Smooth muscle cell (in vitro differentiated cells): ENCODE measurements around a stretch of chr16.

DNA sequence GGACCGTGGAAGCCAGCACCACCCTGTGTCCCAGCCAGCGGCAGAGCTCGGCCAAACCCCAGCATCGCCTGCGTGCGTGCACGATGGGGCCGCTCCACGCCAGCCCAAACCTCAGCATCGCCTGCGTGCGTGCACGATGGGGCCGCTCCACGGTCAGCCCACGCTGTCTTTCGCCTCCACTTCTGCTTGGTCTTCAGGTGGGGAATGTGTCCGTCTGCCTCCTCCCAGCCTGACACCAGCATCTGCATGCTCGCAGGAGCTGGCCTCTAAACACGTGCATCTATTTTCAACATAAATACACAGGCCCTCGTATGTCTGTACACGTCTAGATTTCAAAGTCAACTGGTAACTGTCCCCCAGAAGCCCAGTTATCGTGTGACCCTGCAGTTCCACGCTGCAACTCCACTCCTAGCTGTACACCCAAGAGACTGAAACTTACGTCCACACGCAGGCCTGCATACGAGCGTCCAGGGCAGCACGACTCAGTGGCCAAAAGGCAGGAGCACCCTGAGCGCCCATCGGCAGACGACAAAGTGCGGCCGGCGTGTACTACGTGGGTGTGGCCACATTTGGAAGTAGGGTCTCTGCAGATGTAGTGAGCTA, 13.7 kb downstream of the GALNS start:
- RAMPAGE, long total RNA, result no peak

DNA sequence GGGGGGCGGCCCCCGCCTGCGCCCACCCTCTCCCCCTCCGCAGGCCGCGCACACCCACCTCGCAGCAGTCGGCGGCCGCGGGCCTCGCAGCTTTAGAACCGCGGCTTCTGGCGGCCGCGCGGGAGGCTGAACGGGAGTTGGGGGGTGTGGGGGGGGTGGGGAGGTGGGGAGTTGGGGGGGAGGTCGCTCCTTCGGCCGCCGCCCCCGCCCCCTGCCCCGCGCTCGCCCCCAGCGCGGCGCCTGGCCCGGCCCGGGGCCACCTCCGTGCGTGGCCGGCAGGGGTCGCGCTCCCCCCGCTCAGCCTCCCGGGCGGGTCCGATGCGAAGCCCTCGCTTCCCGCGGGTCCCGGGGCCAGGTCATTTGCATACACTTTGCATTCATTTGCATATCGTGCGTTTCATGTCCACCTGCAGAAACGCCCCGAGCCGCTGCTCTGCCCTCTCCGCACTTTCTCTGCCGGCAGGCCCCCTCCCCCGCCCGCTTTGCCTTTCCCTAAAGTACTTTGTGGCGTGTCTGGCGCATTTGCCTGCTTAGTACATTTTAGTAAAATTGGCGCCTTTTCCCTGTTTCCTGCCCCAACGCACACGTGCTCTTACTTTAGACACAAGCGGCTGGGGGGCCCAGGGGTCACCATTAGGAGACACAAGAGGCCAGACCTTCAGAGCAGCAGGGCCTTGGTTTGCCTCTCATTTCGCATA, 35.1 kb downstream of the CBFA2T3 start:
- RAMPAGE, long total RNA, result no peak

GRCh38 chr16:88967692-88968984, 8.9 kb downstream of the CBFA2T3 start:
- RAMPAGE, long total RNA, result no peak

DNA sequence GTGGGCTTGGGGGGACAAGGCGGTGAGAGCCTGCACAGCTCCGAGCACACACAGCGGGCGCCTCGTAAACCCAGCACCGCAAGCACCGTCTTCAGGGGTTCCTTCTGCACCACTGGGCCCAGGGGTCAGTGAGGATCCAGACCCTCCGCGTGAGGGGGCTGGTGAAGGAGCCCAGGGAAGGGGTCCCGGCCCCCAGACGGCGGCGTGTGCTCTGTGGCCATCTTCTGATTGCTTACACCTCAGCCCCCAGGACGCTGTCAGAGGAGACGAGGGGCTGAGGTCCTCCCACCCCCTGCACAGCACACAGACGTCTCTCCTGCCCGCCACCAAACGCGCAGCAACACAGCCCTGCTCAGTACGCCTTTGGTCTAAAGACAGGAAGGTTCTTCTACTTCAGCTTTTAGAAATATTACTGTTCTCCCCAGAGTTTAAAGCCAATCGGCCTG, 2.8 kb downstream of the CBFA2T3 start:
- RAMPAGE, long total RNA, result no peak

- RAMPAGE, long total RNA, result no peak
These were observed 55.1 kb upstream of the CBFA2T3 start for GRCh38 chr16:89032039-89032647.

DNA sequence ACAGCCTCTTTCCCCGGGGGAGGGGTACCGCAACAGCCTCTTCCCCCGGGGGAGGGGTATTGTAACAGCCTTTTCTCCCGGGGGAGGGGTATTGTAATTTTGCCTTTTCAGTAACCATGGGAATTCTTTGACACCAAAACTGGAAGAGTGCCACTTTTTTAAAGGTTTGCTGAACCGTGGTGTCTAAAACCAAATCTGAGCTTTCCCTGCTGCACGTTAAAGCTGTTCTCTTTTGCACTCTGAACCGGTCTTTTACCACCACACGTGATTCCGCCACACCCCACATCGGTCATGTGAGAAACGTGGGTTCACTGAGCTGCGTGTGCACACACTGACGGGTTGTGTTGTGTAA, 9.3 kb upstream of the ACSF3 start:
- RAMPAGE, long total RNA, result no peak

GRCh38 chr16:89095248-89096030, 1.8 kb downstream of the ACSF3 start:
- RAMPAGE, long total RNA, result no peak

DNA sequence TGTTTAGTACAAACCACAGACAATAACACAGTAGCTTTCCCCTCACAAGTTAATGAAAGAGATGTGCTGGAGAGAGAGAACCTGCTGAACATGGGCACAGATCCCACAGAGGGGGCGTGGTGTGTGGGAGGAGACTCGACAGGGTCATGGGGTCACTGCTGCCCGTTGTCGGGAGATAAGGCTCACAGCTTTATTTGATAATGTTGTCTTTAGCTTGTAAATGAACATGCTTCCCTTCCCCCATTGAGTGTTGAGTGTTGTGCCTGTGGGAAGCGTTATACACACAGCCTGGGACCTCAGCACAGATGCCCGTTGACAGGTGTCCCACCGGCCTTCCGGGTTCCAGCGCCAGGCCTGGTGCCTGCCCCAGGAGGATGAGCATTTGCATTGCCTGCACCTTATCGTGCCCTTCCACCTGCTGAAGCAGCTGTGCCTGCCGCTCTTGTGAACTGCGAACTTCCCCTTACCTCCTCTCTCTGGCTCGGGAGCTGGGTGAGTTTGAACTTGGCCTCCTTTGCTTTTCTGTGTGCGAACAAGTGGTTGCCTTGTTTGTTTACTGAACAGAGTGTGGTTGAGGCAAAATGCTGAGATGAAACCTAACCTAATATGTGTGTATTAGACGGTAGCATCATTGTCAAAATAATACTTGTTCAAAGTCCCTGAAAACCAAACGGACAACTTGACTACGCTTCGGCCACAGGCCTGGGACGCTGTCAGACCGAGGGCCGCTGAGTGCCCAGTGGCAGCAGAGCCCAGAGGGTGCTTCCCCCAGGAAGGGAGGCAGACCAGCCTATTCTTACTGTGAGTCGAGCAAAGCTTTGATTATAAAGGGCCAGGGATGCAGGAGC, 4.8 kb downstream of the ACSF3 start:
- RAMPAGE, long total RNA, result no peak

- RAMPAGE, long total RNA, result no peak
These were observed 7.4 kb downstream of the ACSF3 start for GRCh38 chr16:89100867-89101559.

DNA sequence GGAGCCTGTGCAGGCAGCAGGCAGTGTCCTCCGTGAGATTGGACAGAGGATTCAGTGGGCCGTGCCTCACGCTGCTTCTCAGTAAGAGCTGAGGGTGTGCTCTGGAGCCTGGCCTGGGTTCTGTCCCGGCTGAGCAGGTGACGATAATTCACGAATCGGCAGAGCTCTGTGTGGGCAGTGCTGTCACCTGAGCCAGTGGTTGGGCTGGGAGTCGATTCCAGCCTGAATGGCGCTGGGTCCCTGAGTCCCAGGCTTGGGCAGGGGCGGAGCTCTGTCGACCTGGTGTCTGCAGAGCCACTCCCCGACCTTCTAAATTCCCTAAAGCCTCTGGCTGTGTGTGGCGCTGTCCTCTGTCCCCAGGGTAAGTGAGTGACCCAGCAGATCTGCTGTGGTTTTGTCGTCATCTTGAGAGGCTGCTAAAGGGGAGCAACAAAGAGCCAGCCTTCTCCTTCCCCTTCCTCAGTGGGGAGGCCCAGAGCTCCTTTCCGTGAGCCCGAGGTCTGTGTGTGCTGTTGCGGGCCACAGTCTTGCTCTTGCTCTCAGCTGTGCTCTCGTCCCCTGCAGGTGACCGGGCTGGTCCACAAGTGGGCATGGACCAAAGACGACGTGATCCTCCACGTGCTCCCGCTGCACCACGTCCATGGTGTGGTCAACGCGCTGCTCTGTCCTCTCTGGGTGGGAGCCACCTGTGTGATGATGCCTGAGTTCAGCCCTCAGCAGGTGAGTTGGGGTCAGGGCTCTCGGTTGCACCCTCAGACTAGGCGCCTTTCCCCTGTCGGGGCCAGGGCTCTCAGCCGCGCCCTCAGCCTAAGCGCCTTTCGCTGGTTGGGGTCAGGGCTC, 8.6 kb downstream of the ACSF3 start:
- RAMPAGE, long total RNA, result no peak

- RAMPAGE, long total RNA, result no peak
These were observed 62.8 kb downstream of the ZNF778 start for GRCh38 chr16:89280101-89280891.

DNA sequence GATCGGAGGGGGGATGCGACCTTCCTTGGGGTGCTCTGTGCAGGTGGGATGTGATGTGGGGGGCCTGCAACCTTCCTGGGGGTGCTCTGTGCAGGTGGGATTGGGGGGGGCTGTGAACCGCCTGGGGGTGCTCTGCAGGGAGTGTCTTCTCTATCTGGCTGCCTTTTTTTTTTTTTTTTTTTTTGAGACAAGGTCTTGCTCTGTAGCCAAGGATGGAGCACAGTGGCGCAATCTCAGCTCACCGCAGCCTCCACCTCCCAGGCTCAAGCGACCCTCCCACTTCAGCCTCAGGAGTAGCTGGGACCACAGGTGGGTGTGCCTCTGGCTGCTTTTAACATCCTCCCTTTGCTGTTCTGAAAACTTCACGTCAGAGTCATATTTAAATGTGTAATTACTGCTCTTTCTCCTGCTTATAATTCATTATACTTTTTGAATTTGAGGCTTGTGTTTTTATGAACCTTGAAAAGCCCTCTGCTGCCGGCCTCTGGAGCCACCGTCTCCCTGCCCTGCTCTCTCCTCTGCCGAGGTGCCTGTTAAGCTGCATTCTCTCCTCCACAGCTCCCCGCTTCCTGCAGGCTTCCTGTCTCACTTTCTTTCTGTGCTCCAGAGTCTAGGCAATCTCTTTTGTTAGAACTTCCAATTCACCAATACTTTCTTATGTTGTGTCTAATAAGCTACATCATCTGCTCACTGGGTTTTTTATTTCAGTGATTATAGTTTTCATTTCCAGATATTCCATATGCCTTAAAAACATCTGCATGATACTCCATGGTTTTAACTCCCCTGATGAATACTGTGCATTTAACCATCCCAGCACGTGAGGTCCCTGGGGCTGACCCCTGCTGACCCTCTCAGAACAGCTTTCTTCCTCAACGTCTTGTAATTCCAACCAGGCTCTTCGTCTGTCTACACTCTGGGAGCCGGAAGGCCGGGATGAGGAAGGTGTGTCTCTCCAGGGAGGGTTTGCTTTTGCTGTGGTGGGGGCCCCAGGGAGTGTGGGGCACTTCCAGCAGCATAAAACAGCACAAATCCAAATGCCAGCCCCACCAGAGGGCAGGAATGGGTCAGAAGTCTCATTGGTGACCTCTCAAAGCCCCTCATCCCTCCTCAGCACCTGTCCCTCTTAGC, 78.7 kb downstream of the ZNF778 start:
- RAMPAGE, long total RNA, result no peak

DNA sequence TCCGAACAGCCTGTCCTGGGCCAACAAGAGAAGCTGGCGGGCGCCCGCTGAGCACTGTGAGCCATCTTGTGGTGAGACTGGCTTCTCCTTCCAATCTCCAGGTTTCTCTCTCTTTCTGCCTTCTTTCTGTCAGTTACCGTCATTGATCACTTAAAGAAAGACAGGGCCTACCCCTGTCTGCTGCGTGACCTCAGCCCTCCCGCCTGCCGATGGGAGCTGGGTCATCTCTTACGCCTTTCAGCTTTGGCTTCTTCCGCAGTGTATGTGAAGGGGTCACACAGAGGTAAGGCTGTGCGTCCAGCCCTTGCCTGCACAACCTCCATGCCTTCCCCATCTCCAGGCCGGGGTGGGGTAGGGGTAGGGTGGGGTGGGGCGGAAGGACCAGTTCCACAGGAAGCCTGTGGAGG, 80.2 kb downstream of the ZNF778 start:
- RAMPAGE, long total RNA, result no peak

DNA sequence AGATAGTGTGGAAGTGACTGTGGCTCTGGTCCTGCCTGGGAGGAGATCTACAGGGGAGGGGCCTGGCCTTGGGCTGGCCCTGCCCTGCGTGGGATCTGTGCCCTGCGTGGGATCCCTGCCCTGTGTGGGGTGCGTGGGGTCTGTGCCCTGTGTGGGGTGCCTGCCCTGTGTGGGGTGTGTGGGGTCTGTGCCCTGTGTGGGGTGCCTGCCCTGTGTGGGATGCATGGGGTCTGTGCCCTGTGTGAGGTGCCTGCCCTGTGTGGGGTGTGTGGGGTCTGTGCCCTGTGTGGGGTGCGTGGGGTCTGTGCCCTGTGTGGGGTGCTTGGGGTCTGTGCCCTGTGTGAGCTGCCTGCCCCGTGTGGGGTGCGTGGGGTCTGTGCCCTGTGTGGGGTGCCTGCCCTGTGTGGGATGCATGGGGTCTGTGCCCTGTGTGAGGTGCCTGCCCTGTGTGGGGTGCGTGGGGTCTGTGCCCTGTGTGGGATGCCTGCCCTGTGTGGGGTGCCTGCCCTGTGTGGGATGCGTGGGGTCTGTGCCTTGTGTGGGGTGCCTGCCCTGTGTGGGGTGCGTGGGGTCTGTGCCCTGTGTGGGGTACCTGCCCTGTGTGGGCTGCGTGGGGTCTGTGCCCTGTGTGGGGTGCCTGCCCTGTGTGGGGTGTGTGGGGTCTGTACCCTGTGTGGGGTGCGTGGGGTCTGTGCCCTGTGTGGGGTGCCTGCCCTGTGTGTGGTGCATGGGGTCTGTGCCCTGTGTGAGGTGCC, 81.9 kb downstream of the ZNF778 start:
- RAMPAGE, long total RNA, result no peak

DNA sequence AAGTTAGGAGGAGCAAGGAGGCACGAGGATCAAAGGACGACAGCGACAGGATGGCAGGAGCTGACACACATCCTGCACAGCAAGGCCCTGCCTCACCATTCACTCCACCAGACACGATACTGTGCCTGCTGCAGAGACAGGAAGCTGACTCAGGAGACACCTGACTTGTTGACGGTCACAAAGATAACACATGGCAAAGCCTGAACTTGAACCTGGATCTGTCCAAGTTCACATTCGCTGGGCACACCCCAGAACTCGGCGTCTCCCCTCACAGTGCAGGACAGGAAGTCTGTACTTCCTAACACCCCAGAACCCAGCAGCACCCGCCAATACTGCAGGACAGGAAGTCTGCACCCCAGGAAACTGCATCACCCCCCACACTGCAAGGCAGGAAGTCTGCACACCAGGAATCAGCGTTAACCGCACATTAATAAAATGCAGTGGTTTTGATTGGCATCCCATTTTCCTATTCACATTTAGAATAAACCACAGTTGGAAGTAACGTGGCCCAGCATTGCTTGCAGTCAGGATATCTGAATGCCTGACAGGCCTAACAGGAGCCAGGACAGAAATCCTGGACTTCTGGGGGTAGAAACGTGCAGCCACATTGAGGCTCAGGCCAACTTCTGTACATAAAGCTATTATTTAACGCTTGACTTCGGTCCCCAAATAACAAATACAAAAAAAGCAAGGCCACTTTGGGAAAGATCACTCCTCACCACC, 98.7 kb downstream of the ZNF778 start:
- RAMPAGE, long total RNA, result no peak

DNA sequence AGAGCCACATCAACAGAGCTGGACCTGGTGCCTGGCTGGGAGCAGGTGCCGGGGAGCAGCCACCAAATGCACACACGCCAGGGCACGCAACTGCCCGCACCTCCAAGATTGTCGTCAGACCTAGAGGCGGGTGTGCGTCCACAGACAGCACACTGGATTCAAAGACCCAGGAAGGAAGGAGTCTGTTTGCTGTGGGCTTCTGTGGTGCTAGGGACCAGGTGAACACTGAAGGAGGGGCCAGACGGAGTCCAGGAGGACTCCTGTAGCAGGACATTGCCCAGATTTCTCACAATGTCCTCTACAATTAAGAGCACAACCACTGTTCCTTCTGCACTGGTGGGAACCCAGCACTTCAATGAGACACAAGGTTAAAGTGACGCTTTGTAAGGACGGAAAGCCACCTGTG, 118.7 kb downstream of the ZNF778 start:
- RAMPAGE, long total RNA, result no peak

GRCh38 chr16:89372717-89373198, 117.6 kb downstream of the ANKRD11 start:
- RAMPAGE, long total RNA, result no peak

- RAMPAGE, long total RNA, result no peak
These were observed 98.3 kb downstream of the ANKRD11 start for GRCh38 chr16:89391767-89392826.

DNA sequence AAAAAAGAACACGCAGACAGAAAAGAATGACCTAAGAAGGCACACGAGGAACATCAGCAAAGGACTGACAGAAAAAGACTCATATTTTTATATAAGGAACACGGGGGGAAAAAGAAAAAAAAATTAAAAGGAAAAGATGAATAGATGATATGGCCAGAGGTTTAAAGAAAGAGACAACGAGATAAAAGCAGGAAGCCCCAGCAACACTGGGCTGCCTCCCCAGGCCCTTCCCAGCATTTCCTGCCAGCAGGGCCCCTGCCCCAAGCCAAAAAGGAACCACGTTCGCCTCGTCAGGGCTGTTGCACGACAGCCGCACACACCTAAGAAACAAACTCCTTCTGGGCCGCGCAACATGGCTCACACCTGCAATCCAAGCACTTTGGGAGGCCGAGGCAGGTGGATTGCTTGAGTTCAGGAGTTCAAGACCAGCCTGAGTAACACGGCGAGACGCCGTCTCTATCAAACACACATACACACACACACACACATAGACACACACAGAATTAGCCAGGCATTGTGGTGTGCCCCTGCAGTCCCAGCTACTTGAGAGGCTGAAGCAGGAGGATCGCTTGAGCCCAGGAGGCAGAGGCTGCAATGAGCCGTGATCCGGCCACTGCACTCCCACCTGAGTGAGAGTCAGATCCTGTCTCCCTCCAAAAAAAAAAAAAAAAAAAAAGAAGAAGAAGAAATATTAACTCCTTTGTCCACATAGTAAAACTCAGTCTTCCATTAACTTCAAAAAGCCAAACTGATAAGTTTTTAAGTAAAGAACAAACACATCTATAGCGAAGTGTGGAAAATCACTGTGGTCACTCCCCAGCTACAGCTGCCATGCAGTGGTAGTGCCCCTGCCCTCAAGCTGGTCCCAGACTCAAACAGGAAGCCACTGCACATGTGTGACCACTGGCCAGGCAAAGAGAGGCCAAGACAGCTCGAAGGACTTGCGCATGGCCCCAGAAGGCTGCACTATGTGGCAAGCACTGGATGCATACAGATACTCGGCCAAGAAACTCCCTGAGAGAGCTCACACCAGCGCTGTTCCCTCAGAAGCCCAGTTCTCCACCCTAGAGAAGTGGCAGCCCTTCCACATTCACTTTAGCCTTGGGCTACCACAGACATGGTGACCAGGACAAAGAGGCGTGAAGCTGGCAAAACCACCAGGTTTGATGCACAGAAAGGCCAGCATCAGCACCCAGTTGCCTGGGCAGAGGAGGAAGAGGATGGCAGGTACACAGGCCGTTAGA, 82.7 kb downstream of the ANKRD11 start:
- RAMPAGE, long total RNA, result no peak

DNA sequence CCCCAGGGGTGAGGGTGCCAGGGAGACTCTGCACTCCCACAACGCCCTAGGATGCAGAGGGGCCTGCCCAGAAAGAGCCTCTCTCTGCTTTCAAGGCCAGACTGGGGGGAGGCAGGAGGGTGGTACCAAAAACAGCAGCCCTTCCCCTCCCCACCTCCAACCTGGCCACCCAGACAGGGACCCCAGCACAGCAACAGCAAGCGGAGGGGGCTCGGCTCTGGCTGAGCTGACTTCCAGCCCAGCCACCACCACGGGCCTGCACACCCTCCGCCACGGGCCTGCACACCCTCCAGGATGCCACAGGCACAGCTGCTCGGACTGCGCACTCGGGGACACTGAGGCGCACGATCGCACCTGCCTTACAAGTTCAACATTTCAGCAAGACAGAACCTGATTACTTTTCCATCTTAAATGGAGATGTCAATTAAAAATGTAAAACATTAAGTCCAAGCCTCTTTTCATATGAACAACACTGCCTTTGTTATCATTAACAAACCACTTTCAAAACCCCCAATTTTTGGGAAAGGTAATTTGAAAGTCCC, 76.5 kb downstream of the ANKRD11 start:
- RAMPAGE, long total RNA, result no peak